Hair follicle dermal papilla cell (primary cell): ENCODE measurements around the genes FBN2 and RAPGEF6.

DNA sequence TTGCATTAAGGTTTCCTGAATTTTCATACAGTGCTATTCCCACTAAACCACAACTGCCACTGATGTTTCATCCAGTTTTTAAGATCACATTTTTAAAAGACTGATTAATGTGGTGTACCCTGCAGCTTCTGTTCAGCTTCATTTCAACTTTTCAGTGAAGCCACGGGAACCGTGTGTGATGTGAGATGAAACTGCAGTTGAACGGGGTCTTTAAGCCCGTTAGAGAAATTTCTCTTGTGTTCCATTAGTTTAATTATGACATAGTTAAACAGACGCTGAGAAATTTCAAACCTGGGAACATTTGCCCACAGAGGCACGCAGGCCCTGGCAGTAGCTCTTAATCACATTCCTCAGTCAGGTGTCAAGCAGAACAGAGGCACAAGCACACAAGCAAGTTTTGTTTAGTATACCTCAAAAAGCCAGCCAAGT, 147.1 kb downstream of the ZNF608 start:
- CAGE, long polyA plus RNA = no peak

GRCh38 chr5:124744279-124745305, 1.8 kb downstream of the ZNF608 start:
- CAGE, long polyA plus RNA = no peak

GRCh38 chr5:124749080-124749773, 2.8 kb upstream of the ZNF608 start:
- CAGE, long polyA plus RNA = no peak

DNA sequence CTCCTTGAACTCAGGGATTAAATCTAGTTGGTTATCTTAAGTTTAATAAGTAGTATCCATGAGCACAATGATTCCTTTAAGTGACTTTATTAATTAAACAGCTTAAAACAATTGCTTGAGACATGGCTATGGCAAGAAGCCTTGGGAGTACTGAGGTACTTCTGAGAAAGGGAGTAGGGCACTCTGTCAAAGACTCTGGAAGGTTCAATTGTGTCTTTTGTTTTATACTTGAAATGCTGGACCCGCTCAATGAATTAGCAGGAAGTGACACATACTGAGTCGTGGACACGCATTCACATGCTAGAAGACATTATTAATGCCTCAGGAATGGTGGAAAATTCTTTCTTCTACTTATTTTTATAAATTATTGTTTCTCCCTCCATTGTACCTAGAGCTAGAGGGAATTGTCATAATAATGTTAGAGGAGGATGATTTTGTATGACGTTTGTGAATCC, 347.3 kb upstream of the ZNF608 start:
- CAGE, long polyA plus RNA = no peak

- CAGE, long polyA plus RNA = no peak
Measured at GRCh38 chr5:125277549-125277998, 531.1 kb upstream of the ZNF608 start.

GRCh38 chr5:126464864-126465471, 41.8 kb downstream of the GRAMD2B start:
- CAGE, long polyA plus RNA = no peak

DNA sequence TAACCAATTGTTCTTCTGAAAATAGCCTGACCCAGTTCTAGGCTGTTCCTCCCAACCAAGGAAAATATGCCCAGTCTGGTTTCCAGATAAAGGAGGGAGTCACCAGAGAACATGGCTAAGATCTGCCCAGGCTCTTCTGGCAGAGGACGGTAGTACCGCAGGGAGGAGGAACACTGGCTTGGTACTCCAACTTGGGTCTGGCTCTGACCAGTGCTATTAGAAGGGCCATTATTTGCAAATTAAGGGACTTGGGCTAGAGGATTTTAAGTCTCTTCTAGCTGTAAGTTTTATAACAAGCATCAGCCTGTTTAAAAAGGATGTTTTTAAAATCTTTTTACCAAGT, 63.2 kb downstream of the GRAMD2B start:
- CAGE, long polyA plus RNA = no peak

- CAGE, long polyA plus RNA = no peak
Measured at GRCh38 chr5:126513651-126514667, 81.1 kb downstream of the ALDH7A1 start.

DNA sequence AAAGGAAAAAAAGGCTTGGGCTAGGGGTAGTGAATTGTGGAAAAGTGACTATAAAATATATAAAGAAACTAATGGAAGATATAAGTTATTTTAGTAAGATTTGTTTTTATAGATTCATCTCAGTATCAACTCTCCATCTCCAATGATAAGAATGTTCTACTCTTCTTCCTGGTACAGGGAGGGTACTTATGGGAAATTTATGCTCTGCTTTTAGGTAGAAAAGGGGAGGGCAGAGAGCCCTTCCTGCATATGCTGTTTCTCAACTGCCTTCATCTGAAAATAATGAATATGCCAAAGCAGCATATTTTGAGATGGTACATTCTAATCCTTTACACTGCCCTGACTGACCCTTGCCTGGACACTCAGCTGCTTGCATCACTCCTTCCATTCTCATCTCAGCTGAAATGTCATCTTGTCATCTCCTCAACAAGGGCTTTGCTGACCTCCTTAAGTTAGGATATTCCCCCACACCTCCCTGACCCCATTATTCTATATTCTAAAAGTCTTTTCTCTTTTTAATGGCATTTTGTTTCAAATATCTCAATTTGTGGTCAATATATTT, 68.6 kb downstream of the ALDH7A1 start:
- CAGE, long polyA plus RNA = no peak

- CAGE, long polyA plus RNA = no peak
Measured at GRCh38 chr5:126777982-126779093, 1.4 kb downstream of the LMNB1 start.

DNA sequence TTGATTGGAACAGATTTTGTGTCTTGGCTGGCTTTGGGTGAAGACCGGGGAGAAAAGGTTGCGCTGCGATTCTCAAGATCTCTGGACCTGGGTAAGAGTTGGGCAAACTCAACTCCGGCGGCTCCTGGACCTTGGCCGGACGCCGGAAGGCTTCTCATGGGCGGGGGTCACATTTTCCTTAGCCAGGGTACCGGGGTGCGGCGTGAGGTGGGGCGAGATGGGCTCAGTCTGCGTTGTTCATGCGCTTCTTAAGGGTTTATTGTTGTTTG, 304 bp downstream of the MEGF10 start:
- CAGE, long polyA plus RNA = no peak

DNA sequence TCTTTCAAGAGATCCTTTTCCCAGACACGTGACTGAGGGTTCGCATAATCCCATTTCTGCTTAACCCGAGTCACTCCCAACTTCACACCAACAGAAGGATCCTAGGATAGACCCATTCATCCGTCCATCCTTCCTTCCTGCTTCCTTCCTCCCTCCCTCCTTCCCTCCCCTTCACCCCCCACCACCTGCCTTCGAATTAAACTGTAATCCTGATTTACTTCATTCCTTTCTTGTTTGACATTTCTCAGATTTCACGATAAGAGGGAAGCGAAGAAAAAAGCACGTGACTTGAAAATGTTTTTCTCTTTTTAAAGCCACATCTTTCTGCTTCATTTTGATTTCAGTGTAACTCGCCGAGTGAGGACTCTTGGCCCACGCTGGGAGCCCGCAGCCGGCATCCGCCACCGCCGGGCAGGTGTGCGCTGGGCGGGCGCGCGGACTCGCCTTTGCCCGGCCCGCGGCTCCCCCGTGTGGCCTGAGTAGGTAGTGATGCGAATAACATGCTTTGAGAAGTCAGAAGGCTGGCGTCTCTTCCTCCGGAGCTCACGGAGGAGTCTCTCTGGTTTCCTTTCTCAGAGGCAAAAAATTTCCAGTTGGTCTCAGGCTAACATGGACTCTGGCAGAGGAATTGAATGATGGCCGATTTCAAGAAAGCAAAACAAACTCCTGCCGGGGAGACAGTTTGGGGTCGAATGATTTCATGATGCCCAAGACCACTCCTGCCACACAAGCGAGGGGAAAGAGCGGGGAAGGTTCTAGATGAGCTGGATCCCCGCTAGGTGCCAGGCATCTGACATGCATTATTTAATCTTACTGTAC, 117.7 kb downstream of the SLC12A2 start:
- CAGE, long polyA plus RNA = no peak

DNA sequence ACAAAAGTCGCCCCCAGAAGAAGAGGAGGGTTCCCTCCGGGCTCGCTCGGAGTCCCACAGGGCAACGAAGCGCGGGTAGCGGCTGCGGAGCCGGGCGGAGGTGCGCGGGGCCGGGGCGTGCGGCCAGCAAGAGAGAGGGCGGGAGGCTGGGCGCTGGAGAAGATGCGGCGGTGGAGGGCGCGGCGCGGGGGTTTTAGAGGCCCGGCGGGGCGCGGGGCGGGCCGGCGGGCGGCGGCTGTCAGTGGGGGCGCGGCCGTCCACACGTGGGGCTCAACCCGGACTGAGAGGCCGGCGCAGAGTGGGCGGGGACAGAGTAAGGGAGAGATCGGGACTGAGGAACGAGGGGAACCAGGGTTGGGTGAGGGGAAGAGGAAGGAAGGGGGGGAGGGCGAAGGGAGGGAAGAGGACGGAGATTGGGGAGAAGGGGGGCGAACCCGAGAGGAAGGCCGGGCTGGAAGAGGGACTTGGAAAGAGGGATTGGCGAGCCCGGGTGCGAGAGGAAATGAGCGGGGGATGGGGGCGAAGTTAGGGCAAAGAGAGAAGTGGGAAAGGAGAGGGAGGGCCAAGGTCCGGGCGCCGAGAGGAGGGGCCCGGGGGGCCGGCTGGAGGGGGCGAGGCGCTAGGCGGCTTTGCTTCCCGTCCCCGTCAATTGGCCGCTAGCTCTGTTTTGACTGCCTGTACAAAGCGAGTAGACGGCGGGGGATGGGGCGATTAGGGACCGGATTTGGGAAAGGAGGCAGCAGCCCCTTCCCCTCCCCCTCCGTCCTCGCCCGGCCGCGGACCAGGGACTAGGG, at the start of gene FBN2:
TSS of gene FBN2 (minus strand) at position 169 of the 794 bp plus-strand sequence.
- CAGE, long polyA plus RNA = no peak

DNA sequence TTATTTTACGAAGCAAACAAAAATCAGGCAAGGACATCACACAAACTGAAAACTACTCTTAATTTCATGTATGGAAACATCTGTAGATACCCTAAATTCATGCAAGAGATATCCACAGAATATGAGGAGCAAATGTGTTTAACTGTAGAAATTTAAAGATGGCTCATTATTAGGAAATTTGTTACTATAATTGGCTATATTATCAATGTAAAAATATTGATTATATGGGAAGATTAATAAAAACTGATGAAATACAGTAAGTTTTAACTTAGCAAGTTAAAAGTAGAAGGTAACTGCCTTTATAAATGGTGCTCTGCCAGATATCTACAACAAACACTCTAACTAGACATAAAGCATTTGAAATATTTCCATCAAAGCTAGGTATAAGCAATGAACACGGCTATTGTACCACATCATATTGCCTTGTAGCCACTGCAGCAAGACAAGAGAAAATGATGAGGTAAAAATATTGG, 315.5 kb downstream of the CHSY3 start:
- CAGE, long polyA plus RNA = no peak

- CAGE, long polyA plus RNA = no peak
Measured at GRCh38 chr5:130549671-130550424, 615.2 kb downstream of the HINT1 start.

DNA sequence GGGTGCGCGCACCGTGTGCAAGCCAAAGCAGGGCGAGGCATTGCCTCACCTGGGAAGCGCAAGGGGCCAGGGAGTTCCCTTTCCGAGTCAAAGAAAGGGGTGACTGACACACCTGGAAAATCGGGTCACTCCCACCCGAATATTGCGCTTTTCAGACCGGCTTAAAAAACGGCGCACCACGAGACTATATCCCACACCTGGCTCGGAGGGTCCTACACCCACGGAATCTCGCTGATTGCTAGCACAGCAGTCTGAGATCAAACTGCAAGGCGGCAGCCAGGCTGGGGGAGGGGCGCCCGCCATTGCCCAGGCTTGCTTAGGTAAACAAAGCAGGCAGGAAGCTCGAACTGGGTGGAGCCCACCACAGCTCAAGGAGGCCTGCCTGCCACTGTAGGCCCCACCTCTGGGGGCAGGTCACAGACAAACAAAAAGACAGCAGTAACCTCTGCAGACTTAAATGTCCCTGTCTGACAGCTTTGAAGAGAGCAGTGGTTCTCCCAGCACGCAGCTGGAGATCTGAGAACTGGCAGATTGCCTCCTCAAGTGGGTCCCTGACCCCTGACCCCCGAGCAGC, 432.7 kb downstream of the HINT1 start:
- CAGE, long polyA plus RNA = no peak

GRCh38 chr5:131375187-131375818, 111.5 kb downstream of the CDC42SE2 start:
- CAGE, long polyA plus RNA = no peak

DNA sequence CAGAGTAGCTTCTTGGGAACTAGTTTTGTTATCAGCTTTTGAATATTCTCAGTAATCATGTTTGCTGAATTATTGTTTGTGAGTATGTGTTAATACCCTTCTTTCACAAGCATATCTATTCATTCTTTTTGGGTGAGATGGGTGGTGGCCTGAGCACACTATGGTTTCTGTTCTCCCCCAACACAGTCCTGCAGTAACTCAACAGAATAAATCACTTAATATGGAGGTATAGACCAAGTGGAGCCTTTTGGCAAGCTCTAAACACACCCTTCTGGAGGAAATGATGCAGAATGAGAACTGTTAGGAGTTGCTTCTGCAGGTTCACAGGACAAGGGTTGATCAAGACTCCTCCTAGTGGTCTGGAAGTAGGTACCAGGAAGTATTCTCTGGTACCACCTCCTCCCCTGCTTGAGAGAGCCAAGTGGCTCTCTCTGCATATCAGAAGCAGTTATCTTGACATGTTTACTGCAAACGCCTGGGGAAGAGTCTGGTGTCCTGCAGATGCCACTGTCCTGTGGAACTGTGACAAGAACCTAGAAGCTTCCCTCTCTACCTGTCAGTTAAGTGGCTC, 118.4 kb downstream of the CDC42SE2 start:
- CAGE, long polyA plus RNA = no peak

DNA sequence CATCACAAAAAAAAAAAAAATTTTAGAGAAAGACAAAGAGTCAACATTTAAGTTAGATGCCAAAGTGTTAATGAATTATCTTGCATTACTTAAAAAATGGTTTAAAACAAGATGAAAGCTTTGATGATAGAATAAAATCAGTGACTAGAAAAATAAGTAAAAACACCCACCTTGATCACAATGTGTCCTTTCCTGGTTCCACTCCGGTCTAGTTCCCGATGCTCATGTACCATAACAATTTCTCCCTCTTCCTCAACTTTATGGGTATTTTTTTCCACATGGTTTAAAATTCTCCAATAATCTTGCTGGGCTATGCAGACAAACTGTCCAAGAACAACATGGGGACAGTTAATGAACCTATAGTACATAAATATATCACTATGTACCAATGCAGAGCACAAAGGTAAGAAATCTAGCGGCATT, 130.6 kb downstream of the RAPGEF6 start:
- CAGE, long polyA plus RNA = no peak

- CAGE, long polyA plus RNA = no peak
Measured at GRCh38 chr5:131634503-131635278, at the start of gene RAPGEF6. Gene RAPGEF6, minus strand, starts transcription at chr5:131635229.